LUHMES (cell line): Measurements from ENCODE around the genes RGS2, CFHR5 and ASPM.

DNA sequence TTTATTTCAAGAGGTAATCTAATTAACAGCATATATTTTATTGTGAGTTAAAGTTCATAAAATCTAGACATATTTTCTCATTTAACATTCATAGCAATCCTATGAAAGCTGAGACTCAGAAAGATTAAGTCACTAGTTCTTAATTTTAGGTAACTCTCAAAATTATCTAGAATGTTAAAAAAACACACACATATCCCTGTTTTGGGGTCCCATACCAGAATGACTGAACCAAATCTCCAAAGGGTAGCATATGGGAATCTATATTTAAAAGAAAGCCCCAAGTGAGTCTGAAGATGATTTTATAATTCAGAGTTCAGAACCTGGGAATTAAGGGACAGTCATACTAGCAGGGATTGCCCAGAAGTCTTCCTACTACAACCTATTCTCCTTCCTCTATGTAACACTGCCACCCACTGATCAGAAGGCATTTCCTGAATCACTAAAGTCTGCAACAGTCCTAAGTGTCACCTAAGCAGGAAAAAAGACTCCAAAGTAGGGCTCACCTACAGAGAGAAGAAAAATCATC lies 4.7 kb downstream of the RGS1 start:
- PRO-cap: no peak

GRCh38 chr1:192609130-192609585 lies 26.8 kb upstream of the RGS13 start:
- PRO-cap: no peak

GRCh38 chr1:192626602-192627216 lies 9.2 kb upstream of the RGS13 start:
- PRO-cap: no peak

DNA sequence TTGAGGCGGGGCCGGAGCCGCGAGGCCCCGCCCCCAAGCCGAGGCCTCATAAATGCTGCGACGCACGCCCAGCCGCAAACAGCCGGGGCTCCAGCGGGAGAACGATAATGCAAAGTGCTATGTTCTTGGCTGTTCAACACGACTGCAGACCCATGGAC lies at the start of gene RGS2:
Gene RGS2, plus strand, starts transcription at position 75 of the 158 bp plus-strand sequence.
- PRO-cap: bidirectional peak, plus-strand start at position 77 of the sequence, minus-strand start outside the sequence

- PRO-cap: no peak
Observed at GRCh38 chr1:193456971-193457385, 270.6 kb upstream of the B3GALT2 start.

DNA sequence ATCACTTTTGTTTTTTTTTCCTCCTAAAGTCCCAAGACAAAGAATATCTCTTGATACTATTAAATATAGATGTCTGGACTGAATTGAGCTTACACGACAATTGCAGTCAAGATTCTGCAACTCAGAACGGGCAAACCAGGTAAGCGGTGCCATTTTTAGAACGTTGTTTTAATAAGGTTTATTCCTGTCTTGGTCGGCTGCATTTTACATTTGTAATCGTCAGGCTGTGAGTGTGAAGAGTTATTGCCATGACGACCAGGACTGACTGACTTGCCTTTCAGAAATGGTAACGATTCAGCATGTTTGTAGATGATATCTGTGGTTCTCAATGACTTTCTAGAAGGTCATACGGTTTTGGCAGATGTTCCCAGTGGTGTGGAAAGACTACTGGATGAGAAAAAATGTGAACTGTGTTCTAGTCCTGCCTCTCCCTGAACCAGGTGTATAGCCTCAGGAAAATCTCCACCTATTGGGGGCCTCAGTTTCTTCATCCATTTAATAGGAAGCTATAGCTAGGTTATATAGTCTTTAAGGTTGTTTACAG lies 271.3 kb upstream of the B3GALT2 start:
- PRO-cap: no peak

GRCh38 chr1:196450362-196451142 lies 157.7 kb downstream of the KCNT2 start:
- PRO-cap: no peak

DNA sequence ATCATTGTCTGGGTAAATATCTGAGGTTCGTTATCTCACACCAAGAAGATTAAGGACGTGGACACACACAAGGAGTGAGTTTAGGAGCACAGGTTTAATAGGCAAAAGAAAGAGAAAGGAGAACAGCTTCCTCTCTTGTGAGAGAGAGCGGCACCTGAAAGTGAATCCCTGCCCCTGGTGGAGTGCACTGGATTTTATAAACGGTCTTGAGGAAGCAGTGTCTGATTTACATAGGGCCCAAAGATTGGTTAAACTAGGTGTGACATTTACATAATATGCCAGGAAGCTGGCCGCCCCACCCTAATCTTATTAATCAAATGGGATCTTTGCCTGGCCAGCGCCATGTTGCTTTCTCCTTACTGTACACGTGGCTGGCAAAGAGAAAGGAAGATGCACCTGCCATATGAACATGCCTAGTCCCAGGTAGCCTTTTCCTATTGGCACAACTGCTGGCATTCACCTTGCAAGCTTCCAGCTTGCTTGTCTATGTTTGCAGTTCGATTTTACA lies 38.7 kb downstream of the CFH start:
- PRO-cap: no peak

DNA sequence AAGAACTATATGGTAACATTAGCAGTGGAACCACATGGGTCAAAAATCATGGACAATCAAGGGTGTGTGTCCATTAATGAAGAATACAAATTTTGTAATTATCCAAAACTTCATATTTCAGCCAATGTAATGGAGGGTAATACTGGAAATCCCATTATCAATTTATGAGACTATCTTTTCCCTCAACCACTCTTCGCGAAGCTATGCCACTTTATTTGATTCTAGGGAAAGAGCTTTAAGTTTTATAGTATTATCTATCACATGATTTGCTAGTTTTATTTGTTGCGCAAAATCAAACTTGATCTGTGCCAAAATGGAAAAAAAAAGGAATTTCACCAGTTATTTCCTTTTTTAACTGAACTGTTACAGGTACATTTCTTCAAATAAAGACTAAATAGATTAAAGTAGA lies 1.1 kb downstream of the CFHR3 start:
- PRO-cap: no peak

DNA sequence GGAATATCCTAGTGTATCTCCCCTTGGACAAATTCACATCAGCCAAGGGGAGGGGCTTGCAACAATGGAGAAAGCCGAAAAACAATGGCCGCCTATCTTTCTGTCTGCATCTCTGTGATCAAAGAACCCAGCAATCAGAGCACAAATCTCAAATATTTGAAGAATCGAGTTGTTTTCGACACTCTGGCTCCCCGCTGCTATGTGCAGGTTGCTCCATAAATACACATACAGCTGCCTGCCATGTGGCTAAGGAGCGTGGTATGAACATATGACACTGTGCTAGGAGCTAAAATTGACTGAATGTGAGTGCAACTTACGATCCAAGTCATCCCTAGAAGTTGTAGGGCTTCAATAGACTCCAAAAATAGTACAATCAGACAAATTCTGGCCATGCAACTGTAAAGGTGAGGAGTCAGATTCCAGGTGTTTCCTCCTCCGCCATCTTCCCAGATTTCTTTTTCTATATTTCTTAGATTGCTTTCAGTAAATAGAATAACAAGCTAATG lies 8.6 kb downstream of the CFHR4 start:
- PRO-cap: no peak

DNA sequence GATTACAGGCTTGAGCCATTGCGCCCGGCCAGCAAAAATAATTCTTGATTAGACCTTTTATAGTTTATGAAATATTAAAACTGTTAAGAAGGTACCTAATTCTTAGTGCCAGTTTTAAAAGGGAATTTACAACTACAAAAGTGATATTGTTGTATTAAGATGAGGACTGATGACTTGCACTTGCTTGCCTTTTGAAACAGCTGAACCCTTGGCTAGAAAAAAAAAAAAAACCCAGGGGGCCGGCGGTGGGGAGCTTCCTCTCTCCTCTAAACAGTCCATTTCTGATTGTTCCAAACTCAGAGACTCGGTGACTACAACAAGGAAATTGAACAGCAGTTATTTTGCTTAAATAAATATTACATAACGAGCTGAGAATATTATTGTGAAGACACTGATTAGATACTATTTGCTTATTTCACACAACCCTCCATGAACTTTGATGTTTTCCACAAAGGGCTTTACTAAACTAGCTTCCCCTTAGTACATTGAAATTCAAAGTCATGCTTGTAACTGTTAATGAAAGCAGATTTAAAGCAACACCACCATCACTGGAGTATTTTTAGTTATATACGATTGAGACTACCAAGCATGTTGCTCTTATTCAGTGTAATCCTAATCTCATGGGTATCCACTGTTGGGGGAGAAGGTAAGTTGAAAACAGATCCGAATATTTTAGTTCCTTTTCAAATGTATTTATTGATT lies at the start of gene CFHR5:
Gene CFHR5, plus strand, starts transcription at position 480 of the 702 bp plus-strand sequence.
- PRO-cap: no peak

DNA sequence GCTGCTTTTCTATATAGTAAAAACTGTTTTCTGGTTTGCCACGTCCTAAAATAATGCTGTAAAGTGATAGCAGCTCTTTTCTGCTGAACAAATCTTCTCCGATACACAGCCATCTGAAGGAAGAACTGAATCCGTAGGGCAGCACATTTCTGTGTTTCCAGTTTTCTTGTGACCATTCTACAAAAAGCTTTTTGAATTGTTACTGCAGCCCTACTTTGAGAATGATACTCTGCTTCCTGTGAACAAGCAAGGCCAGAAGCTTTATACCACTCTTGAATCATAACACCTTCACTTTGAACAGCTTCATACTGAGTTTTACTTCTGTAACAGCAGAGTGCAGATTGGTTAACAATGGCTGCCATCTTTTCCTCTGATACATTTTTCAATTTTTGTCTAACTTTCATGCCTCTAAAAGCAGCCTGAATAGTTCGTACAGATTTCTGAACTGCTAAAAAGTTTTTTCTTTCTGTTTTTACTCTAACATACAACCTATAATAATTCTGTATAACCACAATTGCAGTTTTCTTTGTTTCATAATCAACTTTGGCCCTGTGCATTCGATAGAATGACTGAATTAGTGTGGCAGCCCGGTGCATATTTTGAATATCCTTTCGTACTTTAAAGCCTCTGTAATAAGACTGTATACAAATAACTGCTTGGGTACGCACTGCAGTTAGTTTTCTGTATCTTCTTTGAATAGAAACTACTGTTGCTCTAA lies 33.7 kb upstream of the F13B start:
- PRO-cap: no peak

DNA sequence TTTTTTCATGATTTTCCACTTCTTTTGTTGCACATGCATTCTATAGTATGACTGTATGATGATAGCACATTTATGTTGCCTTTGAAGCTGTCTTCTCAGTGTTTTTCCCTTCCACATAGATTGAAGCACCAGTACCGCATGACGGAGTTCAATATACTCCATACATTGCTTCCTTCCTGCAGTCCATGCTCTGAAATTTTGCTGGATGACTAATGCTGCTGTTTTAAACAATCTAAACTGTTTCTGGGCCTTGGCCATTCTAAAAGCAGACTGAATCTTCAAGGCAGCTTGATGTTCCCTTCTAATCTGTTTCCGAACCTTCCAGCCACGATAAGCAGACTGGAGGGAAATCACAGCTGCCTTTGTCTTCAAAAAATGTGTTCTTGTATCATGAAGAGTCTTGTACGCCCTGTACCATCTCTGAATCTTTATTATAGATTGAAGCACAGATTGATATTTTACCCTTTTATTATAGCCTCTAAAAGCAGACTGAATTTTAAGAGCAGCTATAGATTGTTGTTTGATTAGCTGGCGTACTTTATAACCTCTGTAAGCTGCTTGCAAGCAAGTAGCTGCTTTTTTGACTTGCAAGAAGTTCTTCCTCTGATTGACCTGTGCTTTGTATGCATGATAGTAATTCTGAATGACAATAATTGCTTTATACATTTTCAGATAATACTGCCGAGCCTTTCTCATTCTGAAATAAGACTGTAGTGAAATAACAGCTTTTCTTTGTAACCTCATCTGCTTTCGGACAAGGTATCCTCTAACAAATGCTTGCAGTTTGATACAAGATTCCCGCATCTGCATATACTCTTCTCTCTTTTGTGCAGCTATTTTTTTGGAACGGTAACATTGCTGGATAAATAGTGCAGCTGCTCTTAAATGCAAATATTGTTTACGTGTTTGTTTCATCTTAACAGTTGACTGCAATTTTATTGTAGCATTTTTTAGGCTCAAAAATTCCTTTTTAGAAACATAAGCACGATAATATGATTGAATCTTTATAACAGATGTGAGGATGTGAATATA lies 36.5 kb upstream of the F13B start:
- PRO-cap: no peak

GRCh38 chr1:197145780-197146766 lies at the start of gene ASPM:
Gene ASPM (minus strand): TSS chr1:197146669.
- PRO-cap: bidirectional peak, plus-strand start at chr1:197146218, minus-strand start at chr1:197146191; bidirectional peak, plus-strand start at chr1:197146800, minus-strand start at chr1:197146670

DNA sequence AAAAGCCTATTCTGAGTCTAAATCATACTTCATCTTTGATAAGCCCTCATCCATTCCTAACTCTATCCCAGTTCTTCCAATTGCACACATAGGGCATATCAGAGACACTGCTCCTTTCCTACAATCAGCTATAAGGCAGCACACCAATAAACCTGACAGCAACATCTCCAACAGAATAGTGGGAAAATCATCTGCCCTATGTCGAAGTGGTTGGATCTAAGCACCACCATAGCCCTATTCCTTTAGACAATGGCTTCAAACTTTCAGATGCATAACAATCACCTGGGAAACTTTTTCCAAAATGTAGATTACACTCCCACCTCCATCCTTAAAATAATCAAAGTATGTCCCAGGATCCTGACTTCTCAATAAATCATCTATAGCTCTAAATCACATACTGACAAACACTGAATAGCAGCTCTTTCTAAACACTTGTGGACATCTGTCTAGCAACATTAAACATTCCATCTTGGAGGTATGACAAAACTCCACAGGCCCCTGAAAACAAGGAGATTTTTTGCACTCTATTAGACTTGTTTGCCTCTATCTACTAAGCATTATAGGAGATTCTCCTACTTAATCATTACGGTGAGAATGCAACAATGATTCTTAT lies 38.1 kb downstream of the DENND1B start:
- PRO-cap: no peak

DNA sequence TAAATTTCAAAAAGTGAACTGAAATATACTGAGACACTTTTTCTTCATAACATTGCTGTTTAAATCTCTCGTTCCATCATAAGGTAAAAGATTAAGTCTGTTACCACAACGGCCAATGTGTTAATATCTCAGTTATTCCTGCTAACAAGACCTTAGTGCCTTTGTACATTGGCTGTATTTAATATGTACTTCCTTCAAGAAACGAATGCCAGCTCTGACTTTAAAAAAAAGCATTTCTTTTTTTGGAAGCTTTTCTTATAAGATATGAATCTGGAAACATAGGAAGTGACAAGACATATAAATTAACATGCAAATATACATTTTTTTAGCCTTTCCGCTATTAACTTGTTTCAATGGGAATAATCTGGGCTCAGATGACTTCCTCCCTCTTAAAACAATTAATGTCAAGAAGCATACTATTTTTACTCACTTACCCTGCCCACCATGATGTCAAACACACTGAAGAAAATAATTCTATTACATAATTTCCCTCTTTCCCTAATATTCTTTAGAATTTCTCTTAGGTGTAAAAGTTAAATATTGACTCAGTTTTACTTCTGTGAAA lies 1.5 kb downstream of the DENND1B start:
- PRO-cap: no peak

DNA sequence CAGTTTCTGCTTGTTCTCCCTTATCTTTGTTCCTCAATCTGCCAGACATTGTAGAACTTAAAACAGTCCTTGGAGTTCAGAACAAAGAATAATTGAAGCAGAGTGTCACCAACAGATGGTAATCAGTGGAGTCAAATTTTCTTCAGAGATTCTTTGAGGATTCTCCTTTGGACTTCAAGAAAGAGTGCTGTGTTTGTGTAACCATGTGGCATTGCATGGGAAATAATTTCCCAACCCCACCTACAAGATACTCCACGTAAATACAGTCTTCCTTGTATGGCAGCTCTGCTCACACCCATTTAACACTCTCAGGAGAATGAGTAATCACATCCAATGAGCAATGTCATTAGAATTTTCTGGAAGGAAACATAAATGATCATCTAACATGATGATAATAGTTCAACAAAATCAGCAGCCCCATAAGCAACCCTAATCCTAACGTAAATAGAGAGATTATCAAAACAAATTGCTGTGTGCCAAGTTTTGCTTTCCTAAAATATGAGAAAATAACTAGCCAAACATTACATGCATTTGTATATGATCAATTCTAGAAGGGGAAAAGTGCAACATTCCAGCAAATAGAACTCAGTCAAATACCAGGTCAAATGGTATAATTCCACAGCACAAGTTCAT lies 6.8 kb upstream of the DENND1B start:
- PRO-cap: no peak

GRCh38 chr1:198278684-198279368 lies 122.0 kb downstream of the NEK7 start:
- PRO-cap: no peak

DNA sequence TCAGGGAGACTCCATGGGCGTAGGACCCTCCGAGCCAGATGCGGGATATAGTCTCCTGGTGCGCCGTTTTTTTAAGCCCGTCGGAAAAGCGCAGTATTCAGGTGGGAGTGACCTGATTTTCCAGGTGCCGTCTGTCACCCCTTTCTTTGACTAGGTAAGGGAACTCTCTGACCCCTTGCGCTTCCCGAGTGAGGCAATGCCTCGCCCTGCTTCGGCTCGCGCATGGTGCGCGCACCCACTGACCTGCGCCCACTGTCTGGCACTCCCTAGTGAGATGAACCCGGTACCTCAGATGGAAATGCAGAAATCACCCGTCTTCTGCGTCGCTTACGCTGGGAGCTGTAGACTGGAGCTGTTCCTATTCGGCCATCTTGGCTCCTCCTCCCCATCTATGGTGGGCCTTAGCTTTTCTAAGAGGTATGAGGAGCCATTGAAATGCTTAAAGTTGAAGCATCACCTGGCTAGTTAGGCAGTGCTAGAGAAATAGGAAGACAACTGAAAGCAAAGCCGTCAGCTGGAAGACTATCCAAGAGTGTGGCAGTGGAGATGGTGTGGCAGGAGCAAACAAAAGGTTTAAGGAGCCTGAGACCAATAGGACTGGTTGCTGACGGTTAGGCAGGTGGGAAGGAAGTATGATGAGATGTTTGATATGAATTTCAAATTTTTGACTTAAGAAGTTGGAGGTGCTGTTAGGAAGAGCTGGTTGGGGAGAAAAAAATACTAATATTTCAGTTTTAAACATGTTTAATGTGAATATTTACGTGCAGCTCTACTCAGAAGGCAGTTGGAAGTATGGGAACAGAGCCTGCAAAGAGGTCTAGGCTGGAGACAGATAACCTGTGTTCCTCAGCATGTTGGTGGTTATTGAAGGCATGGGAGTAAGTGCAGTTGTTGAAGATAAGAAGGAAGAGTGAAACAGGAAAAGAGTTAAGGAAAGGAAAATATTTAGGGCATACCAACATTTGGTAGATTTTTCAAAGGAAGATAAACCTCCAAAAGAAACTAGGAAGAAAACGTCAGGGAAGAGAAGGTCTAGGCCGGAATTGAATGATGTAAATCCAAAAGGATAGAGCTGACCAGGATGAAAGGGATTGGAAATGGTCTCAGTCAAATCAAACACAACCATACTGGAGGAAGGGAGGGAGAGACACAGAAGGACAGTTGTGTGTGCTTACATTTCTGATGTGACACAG lies 158.7 kb downstream of the NEK7 start:
- PRO-cap: no peak

DNA sequence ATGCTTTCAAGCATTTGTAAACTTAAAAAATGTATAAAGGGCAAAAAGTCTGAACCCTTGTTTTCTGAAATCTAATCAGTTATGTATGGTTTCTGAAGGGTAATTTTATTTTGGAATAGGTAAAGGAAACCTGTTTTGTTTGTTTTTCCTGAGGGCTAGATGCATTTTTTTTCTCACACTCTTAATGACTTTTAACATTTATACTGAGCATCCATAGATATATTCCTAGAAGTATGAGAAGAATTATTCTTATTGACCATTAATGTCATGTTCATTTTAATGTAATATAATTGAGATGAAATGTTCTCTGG lies 164.3 kb downstream of the NEK7 start:
- PRO-cap: no peak